ENCODE measurements around a stretch of chr10.

- PRO-cap, 3 experiments = no peak in any of the 3 experiments
- RAMPAGE, long total RNA, 2 experiments = no peak in any of the 2 experiments
- RRBS = no CpG with 5 or more reads among the region's 12 CpGs
Measured at GRCh38 chr10:5930224-5930690, 40.2 kb downstream of the FBH1 start.

- PRO-cap, 3 experiments = no peak in any of the 3 experiments
- RAMPAGE, long total RNA, 2 experiments = no peak in any of the 2 experiments
- RRBS = no CpG with 5 or more reads among the region's 4 CpGs
Measured at GRCh38 chr10:5987744-5988211, 10.4 kb upstream of the IL15RA start.

GRCh38 chr10:6053902-6054672 lies 8.1 kb downstream of the IL2RA start:
- PRO-cap, 3 experiments = no peak in any of the 3 experiments
- RAMPAGE, long total RNA, 2 experiments = no peak in any of the 2 experiments
- RRBS = 80% methylated on average over 6 of the region's 20 CpGs

GRCh38 chr10:6072156-6073137 lies 10.3 kb upstream of the IL2RA start:
- PRO-cap, 3 experiments = no peak in any of the 3 experiments
- RAMPAGE, long total RNA, 2 experiments = no peak in any of the 2 experiments
- RRBS = no CpG with 5 or more reads among the region's 18 CpGs

GRCh38 chr10:6145039-6145635 lies 56.3 kb downstream of the RBM17 start:
- PRO-cap, 3 experiments = no peak in any of the 3 experiments
- RAMPAGE, long total RNA, 2 experiments = no peak in any of the 2 experiments
- RRBS = 3% methylated on average over 37 of the region's 74 CpGs

DNA sequence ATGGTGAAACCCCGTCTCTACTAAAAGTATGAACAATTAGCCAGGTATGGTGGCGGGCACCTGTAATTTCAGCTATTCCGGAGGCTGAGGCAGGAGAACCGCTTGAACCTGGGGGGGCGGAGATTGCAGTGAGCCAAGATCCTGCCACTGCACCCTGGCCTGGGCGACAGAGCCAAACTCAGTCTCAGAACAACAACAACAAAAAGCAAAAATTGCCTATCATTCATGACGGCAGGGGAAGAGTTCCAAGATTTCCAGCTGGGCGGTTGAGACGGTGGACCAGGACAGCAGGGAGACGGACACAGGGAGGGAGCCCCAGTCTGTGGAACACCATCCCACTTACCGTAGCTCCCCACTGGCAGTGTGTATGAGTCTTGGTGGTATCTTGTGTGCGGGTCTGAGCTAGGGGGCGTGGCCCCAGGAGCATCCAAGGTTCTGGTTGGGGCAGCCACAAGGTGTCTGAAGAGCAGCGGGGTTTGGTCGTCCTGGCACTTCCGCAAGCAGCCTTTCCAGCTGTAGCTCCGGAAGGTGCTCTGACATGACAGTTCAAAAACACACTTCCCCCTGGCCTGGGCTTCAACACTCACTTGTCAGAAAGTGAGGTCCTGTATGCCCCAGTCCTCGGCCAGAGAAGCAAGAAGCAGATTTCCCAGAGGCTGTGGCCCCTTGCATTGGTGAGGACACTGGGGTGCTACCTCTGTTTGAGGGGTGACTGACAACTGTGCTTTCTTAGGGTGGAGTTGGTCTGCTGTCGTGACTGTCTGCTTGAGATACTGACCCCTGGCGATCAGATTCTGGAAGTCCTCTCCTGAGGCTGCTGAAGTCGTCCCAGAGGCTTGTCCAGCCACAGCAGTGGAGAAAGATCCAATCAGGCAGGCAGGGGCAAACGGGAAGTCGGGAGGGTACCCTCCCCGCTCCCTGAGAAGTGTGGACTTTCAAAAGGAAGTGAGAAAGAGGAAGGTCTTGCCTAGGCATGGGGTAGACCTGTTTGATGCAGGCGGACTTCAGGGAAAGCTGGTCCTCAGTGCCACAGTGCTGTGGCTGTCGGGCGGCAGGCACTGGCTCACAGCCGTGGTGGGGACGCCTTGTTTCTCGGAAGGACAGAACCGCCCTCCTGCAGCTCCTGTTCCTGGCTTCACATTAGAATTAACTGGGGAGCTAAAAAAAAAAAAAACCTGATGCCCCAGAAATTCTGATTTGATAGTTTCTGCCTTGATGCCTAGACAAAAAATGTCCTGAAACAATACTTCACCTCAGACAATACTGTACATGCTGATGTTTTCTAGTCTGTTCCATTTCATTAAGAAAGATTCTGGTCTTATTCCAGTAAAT lies 51.5 kb upstream of the PFKFB3 start:
- PRO-cap, 3 experiments = peak in 3 of 3 experiments; most common plus-strand start position 938 of the sequence (in 2); most common minus-strand start position 796 of the sequence (in 3)
- RAMPAGE, long total RNA, 2 experiments = no peak in any of the 2 experiments
- RRBS = no CpG with 5 or more reads among the region's 31 CpGs

GRCh38 chr10:6162932-6163333 lies 39.8 kb upstream of the PFKFB3 start:
- PRO-cap, 3 experiments = peak in 2 of 3 experiments; most common plus-strand start chr10:6163261 (in 2); most common minus-strand start chr10:6163083 (in 1)
- RAMPAGE, long total RNA, 2 experiments = no peak in any of the 2 experiments
- RRBS = no CpG with 5 or more reads among the region's 7 CpGs

DNA sequence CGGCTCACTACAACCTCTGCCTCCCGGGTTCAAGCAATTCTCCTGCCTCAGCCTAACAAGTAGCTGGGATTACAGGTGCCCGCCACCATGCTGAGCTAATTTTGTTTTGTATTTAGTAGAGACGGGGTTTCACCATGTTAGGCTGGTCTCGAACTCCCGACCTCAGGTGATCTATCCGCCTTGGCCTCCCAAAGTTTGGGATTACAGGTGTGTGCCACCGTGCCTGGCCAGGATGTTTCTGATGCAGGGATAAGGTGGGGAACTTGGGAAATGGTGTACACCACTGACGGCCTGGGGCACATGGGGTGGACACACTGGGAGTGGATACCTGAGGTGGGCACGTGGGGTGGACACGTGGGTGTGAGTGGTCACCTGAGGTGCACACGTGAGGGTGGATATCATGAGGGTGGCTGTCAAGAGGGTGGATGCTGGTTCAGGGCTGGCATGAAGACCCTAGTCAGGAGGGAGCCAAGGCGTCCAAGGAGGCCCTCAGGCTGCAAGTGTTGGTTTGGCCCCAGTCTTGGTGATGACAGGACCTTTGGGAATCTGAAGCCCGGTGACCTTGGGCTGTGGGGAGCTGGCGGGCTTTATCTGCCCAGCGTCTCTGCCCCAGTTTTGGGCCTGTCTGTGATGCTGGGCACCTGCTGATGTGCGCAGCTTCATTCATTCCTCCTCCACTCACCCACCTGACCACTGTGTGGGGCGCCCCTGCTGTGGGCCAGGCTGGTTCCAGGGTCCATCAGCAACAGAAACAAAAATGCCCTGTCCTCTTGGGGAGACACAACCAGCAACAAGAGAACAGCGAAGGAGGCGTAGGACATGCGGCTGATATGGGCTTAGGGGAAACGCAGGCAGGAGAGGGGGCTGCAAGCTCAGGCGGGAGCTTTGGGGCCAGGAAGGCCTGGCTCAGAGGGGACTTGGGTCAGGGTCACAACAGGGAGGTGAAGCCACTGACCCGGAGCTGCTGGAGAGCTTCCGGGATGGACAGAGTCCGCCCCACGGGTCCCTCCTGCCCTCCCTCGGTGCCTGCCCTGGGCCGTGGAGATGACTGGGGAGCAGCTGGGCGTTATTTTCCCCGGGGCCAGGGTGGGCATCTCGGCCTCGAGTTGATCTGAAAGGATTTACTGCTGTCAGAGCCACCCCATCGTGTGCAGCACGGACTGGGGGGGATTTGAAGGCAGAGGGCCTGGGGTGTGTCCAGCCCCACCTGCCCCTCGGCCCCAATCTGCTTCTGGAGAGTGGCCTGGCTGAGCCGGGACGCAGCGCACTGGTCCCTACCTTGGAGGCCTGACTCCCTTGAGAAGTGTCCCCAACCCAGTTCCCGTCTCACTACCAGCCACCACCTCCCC lies 24.7 kb upstream of the PFKFB3 start:
- PRO-cap, 3 experiments = no peak in any of the 3 experiments
- RAMPAGE, long total RNA, 2 experiments = no peak in any of the 2 experiments
- RRBS = 100% methylated on average over 2 of the region's 40 CpGs

GRCh38 chr10:6203856-6204890 lies 1.4 kb downstream of the PFKFB3 start:
- PRO-cap, 3 experiments = no peak in any of the 3 experiments
- RAMPAGE, long total RNA, 2 experiments = no peak in any of the 2 experiments
- RRBS = 2% methylated on average over 19 of the region's 57 CpGs

- PRO-cap, 3 experiments = no peak in any of the 3 experiments
- RAMPAGE, long total RNA, 2 experiments = no peak in any of the 2 experiments
- RRBS = 93% methylated on average over 4 of the region's 39 CpGs
Measured at GRCh38 chr10:6226144-6226976, 23.6 kb downstream of the PFKFB3 start.

DNA sequence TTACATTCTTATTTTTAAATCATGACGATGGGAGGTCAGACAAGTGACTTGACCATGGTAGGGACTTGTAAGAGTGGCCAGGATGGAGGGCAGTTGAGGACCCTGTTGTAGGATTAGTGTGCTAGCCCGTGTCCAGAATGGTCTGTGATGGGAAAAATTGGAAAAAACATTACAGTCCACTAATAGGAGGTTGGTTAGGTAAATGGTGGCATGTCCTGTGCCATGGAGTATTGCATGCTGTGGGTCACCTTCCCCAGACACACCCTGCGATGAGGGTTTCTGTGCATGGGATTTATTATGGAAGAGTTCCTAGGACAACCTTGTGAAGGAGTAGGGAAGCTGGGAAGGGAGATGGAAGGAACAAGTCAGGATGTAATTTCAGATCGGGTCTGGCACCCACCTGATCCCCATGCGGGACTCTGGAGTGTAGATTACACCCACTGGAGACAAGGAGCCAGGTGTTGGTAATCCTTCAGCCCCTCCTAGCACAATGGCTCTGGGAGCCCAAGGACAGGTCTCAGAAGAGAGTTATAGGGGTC lies 54.8 kb downstream of the PFKFB3 start:
- PRO-cap, 3 experiments = no peak in any of the 3 experiments
- RAMPAGE, long total RNA, 2 experiments = no peak in any of the 2 experiments
- RRBS = no CpG with 5 or more reads among the region's 5 CpGs

DNA sequence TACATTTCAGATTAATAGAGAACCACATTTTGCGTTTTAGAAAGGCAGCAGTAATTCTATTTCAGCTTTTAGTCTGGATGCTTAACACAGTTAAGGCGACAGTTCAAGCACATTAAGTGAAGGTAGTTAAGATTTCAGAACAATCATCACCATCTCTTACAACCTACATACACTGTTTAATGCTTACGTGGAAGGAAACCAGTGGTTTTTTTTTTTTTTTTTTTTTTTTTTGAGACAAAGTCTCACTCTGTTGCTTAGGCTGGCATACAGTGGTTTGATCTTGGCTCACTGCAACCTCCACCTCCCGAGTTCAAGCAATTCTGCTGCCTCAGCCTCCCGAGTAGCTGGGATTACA lies 89.0 kb downstream of the PFKFB3 start:
- PRO-cap, 3 experiments = no peak in any of the 3 experiments
- RAMPAGE, long total RNA, 2 experiments = no peak in any of the 2 experiments
- RRBS = no CpG with 5 or more reads among the region's 5 CpGs

GRCh38 chr10:6347975-6348538 lies 145.3 kb downstream of the PFKFB3 start:
- PRO-cap, 3 experiments = peak in 1 of 3 experiments; most common plus-strand start chr10:6348336 (in 1); most common minus-strand start chr10:6348144 (in 1)
- RAMPAGE, long total RNA, 2 experiments = no peak in any of the 2 experiments
- RRBS = no CpG with 5 or more reads among the region's 11 CpGs

GRCh38 chr10:6492186-6492686 lies 87.8 kb downstream of the PRKCQ start:
- PRO-cap, 3 experiments = no peak in any of the 3 experiments
- RAMPAGE, long total RNA, 2 experiments = no peak in any of the 2 experiments
- RRBS = no CpG with 5 or more reads among the region's 8 CpGs

GRCh38 chr10:6583293-6584215 lies 3.5 kb upstream of the PRKCQ start:
- PRO-cap, 3 experiments = no peak in any of the 3 experiments
- RAMPAGE, long total RNA, 2 experiments = no peak in any of the 2 experiments
- RRBS = no CpG with 5 or more reads among the region's 14 CpGs

GRCh38 chr10:6591844-6592622 lies 12.0 kb upstream of the PRKCQ start:
- PRO-cap, 3 experiments = no peak in any of the 3 experiments
- RAMPAGE, long total RNA, 2 experiments = no peak in any of the 2 experiments

GRCh38 chr10:6597374-6598002 lies 17.4 kb upstream of the PRKCQ start:
- PRO-cap, 3 experiments = no peak in any of the 3 experiments
- RAMPAGE, long total RNA, 2 experiments = no peak in any of the 2 experiments
- RRBS = no CpG with 5 or more reads among the region's 6 CpGs

DNA sequence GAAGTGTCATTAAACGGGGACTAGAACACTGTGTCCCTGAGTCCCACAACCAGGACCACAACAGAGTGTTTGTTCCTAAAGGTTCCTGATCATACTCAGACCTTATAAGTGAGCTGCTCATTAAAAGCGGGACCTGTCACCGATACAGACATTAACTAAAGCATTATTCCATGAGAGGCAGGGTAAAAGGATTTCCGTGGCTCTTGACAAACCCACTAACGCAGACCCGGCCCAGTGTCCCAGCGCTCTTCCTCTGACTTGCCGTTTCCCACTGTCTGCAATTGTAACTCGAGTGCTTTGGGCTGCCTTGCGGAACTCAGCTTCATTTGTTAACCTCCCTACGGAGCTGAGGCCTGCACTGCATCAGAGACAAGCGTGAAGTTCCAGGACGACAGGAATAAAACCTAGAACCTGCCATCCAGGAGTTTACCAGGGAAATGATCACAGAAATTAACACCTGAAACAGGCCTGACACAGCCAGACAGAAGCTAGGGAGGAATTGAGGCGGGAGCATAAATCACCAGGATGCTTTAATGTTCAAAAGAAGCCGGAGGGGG lies 76.3 kb downstream of the SFMBT2 start:
- PRO-cap, 3 experiments = no peak in any of the 3 experiments
- RAMPAGE, long total RNA, 2 experiments = no peak in any of the 2 experiments
- RRBS = no CpG with 5 or more reads among the region's 15 CpGs

DNA sequence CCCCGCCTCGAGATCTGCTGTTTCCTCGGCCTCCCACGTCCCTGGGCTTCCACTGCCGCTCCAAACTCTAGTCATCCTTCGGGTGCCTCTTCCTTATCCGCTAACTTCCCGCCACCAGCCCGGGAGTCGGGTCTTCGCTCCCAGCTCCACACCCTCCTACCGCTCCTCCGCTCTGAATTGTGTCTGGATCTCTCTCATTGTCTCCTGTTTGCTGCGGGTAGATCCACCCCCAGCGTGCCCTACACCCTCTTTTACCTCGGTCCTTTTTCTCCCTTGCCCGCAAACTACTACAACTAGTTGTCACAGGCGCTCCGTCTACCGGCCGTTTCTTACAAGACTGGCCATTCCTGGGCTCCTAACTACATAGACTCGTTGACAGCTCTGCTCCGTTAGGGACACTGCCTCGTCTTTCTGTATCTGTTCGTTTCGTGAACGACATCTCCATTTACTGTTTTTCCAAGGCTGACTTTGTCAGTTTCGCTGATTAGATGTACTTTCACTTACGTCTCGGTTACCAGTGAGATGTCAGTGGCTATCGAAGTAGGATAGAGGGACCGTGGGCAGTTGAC lies 754 bp downstream of the TAF3 start:
- PRO-cap, 3 experiments = no peak in any of the 3 experiments
- RAMPAGE, long total RNA, 2 experiments = no peak in any of the 2 experiments
- RRBS = no CpG with 5 or more reads among the region's 32 CpGs

- PRO-cap, 3 experiments = no peak in any of the 3 experiments
- RAMPAGE, long total RNA, 2 experiments = no peak in any of the 2 experiments
- RRBS = no CpG with 5 or more reads among the region's 7 CpGs
Measured at GRCh38 chr10:7854751-7855710, 36.7 kb downstream of the TAF3 start.